Bile duct (tissue), 1 donor: ENCODE measurements around a stretch of chr2.

- PRO-cap, result no peak
Observed at GRCh38 chr2:31939703-31940879, 70.7 kb downstream of the MEMO1 start.

- PRO-cap, result no peak
Observed at GRCh38 chr2:31981152-31981716, 29.6 kb downstream of the MEMO1 start.

- PRO-cap, result no peak
Observed at GRCh38 chr2:31998869-31999928, 11.6 kb downstream of the MEMO1 start.

DNA sequence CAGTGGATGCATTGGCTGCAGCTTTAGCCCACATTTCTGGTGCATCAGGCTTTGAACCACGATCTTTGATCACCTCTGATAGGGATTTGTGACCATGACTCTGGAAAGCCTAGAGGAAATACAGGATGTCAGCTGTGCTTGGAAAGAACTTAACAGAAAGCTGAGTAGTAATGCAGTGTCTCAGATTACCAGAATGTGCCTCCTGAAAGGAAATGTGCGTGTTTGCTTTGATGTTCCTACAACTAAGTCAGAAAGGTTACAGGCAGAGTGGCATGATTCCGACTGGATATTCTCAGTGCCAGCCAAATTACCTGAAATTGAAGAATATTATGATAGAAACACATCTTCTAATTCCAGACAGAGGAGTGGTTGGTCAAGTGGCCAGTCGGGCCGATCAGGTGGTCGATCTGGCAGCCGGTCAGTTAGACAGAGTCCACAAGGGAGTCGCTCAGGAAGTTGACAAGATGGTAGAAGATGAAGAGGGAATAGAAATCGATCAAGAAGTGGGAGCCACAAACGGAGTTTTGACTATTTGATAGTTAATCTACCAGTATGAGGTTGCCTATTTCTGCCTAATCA, 37.9 kb downstream of the SLC30A6 start:
- PRO-cap, result no peak

DNA sequence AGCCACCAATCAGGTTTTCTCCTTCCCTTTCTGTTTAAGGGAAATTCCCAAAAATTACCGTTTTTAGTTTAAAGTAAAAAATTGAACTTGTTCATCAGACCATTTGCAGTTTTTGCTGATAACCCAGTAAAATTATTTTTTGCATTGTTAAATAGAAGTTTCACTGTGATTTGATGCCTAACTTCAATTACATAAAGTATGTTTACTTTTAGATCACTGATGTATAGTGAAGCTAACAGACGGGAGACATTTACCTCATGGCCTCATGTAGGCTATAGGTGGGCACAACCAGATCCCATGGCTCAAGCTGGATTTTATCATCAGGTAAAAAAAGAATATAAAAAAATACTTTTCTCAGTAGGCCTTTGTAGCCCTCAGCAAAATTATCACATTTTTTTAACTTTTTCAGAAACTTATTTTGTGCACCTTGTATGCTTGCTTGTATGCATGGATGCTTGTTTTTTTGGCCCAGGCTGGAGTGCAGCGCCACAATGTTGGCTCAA, 35.1 kb downstream of the BIRC6 start:
- PRO-cap, result no peak

GRCh38 chr2:32472909-32473296, 116.1 kb downstream of the BIRC6 start:
- PRO-cap, result no peak

DNA sequence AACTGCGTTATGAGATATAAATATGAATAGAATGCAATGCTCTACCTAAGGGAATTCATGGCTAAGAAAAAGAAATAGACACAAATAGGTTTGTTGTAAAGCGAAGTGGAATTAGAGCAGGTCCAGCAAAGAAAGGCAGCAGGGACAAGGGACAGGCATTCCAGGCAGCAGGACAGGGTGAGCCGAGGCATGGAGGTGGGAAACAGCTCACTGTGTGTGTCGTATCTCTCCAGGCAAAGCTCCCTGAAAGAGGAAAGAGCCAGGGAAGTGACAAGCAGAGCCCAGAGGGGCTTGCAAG, 46.2 kb upstream of the LTBP1 start:
- PRO-cap, result unidirectional peak, plus-strand start at position 247 of the sequence

DNA sequence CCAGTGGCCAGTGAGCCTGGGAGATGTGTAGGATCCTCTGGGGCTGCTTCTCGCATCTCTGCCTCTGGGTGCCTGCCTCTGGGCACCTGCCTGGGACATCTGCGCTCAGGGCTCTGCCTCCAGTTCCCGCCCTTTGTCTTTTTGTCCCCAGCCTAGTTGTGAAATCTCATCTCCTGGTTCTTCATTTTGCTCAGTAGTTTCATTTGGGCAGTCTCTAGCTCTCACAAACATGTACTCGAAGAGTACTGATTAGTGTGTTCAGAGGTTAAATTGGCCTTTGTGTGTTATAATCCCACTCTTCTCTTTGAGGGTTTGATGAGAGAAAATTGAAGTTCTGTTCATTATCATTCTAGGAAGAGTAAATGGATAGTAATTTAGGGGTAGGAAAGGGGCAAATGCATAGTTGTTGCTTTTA, 92.1 kb downstream of the LTBP1 start:
- PRO-cap, result no peak

- PRO-cap, result no peak
Observed at GRCh38 chr2:33069633-33070719, 123.2 kb downstream of the LTBP1 start.

- PRO-cap, result unidirectional peak, plus-strand start at chr2:33133558
Observed at GRCh38 chr2:33133256-33134095, 186.7 kb downstream of the LTBP1 start.

GRCh38 chr2:33292862-33293497, 183.5 kb upstream of the RASGRP3 start:
- PRO-cap, result no peak

- PRO-cap, result no peak
Observed at GRCh38 chr2:33336296-33336871, 140.1 kb upstream of the RASGRP3 start.

DNA sequence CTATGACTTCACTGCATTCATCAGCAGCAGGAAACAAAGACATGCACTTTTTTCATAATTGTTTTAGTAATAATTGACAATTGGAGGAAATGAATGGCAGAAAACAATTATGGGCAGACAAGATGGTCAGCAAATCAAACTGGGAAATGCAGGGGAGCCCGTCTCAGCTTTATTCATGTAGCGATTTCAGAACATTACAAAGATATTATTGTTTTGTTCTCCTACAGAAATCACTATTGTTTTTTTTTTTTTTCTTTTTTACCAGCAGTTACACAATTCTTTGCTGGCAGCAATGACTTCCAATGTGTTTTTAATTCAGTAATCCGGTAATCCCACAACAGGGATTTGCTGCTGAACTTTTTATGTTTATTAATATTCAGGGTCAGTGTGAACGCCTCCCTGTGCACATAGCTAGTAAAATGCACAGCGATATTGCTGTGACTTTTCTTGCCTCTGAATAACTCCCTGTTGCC, 33.8 kb upstream of the RASGRP3 start:
- PRO-cap, result no peak

- PRO-cap, result bidirectional peak, plus-strand start at chr2:33477790, minus-strand start at chr2:33477700
Observed at GRCh38 chr2:33477283-33478095, 1.0 kb downstream of the RASGRP3 start.

- PRO-cap, result no peak
Observed at GRCh38 chr2:33494481-33494680, 17.9 kb downstream of the RASGRP3 start.

DNA sequence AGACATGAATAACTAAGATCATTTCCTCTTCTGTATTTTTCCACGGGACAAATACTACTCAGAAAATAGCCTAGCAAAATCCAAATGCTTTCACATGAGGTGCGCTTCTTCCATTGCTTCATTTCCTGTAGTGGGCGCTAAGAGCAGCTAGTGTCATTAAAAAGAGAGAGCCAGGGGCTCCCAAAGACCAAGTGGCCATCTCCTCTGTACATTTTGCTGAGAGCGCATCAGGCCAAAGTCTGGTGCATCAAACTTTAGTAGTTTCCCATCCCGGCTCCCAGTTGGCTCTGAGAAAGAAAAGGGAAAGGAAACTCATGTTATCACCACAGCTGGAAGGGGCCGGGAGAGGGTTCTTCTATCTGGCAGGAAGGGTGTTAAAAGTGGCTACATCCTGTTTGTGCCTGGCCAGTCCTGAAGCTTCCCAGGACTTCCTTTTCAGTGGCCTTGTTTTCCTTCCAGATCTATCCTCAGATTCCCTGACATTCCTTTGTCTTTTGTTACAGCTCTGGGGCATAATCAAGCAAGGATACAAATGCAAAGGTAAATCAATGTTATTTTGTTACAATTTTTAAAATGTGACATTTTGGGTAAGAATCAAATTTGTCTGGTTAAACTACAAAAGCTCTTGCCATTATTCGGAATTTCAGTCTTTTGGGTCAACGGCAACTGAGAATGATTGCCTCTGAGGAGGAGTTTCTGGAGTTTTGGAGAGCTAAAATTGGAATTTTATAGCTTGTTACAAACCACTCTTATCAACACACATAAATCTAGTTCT, 43.9 kb downstream of the FAM98A start:
- PRO-cap, result no peak

- PRO-cap, result no peak
Observed at GRCh38 chr2:34011614-34011937, 412.5 kb upstream of the FAM98A start.

DNA sequence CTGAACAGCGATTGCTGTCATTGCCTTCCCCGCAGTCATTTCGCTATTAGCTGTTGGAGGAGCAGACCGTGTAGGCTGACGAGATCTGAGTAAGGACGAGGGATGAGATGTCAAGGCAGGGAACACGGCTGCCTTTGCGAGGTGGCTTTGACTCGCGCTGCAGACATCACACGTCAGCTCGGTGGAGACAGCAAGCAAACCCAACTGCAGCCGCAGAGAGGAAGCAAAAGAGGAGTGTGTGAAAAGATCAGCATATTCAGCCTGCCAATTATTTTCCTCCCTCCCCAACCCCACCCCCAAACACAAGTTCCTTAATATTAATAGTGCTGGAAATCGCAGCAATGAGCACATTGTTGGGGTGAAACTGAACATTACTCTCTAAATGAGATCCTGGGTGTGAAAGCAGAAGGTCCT, 115.1 kb upstream of the CRIM1 start:
- PRO-cap, result no peak

- PRO-cap, result bidirectional peak, plus-strand start at chr2:36356897, minus-strand start at chr2:36356811
Observed at GRCh38 chr2:36356753-36356945, 1.1 kb downstream of the CRIM1 start.

DNA sequence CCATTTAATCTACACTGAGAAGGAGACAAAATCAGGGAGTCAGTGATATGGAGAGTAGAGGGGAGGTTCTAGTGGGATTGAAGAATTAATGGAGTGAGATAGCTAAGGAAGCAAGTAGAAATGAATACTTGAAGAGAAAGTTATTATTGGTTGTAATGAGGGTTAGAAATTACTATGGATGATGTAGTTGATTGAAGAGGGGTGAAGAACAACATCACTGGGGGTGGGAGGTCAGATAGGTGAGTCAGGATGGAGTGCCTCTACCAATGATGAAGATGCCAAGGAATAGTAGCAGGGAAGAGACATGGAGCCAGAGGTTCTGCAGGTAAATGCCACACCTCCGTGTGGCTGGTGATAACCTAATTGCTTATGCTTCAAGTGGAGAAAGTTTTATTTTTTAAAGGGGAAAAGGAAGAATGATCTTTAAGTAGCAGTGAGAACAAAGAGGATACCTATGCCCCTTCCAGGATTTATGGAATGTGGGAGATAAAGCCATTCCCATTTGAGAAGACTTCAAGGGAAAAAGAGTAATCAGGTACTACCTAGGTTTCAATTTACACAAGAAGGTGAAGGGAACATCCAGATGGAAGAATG, 44.7 kb downstream of the CRIM1 start:
- PRO-cap, result no peak